Measurements from ENCODE around the gene NAALADL2.

- RRBS = no CpG with 5 or more reads among the region's 8 CpGs
Observed at GRCh38 chr3:172078488-172079181, 39.3 kb downstream of the FNDC3B start.

DNA sequence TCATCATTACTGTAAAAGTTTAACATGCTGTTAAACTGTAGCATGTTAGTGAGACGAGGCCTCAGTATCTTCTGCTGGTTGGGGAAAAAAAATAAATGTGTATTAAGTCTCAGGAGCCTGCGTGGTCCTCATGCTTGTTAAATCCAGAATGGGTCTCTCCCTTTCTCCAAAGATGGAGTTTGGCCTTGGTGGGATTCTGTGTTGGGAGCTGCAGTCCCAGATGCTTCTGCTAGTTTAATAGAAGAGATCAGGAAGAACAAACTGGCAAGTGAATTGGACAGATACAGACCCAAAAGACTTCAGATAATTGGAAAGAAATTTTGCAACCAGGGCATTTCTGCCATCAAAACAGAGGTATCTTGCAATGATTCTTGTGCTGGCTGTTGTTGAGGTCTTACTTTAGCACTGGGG lies 39.8 kb downstream of the FNDC3B start:
- RRBS = no CpG with 5 or more reads among the region's 2 CpGs

DNA sequence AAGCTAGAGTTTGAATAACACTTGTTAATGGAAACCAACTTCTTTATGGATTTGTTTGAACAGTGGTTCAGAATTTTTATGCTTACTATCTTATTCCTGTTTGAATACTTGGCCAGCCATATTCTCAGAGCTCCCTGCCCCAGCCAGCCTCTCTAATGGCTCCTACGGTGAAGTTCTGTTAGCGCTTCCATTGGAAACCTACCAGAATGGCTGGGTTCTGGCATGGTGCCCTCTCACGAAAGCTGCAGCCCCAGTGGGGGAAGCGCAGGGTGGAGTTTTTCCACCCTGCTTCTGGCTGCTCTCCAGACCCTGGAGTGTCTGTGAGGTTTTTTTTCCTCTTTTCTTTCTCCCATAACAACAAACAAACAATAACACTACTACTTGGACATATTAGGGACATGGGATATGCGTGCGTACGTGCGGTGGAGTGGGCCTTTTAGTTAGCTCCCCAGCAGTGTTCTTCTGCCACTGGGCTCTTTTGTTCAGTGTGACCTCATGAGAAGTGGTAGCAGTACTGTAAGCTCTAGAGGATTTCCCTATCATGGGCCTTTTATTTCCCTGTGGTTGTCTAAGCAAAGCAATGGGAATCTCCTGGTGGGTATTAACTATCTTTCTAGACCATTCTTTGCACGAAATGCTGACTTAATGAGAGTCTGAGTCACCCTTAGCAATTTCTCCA lies 161.8 kb downstream of the FNDC3B start:
- RRBS = no CpG with 5 or more reads among the region's 9 CpGs

DNA sequence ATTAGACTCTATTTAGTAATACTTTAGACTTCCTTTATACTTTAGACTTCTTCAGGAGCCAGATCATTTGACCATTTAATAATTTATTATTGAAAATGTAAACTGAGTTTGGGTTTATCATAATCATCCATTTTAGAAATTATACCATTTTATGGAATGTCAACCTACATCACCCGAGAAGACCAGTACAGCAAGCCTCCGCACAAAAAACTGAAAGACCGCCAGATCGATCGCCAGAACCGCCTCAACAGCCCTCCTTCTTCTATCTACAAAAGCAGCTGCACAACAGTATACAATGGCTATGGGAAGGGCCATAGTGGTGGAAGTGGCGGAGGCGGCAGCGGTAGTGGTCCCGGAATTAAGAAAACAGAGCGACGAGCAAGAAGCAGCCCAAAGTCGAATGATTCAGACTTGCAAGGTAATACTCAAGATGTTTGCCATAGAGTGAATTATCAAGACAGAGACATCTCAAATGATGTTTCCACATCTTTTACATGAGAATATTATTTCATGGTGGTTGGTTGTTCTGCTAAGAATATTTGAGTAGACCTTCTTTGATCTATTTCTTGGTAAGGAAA lies 197.0 kb downstream of the GHSR start:
- RRBS = no CpG with 5 or more reads among the region's 13 CpGs

GRCh38 chr3:172256342-172256904 lies 191.8 kb downstream of the GHSR start:
- RRBS = no CpG with 5 or more reads among the region's 1 CpG

DNA sequence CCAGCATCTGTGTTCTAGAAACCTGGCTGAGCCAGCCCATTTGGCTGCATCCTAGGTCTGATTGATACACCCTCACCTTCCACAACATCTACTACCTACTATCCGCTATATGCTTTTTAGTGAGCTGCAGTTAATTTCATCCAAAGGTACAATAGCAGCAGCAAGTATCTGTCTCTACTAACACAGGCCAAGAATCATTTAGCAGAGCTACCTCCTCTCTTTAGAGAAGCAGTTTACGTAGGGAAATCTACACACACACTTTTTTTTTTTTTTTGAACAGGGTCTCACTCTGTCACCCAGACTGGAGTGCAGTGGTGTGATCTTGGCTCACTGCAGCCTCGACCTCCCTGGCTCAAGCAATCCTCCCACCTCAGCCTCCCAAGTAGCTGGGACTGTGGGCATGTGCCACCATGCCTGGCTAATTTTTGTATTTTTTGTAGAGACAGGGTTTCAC lies 181.3 kb downstream of the GHSR start:
- RRBS = no CpG with 5 or more reads among the region's 3 CpGs

DNA sequence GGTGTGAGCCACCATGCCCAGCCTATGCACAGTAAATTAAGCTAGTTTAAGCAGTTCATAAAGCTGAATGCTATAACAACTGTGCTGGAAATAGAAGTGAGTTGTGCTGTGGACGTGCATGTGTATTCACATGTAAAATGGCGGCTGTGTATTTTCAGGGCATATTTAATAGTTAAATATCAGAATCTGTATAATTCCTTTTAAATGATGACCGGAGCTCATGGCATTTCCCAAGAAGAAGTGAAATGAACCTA lies 180.9 kb downstream of the GHSR start:
- RRBS = no CpG with 5 or more reads among the region's 3 CpGs

DNA sequence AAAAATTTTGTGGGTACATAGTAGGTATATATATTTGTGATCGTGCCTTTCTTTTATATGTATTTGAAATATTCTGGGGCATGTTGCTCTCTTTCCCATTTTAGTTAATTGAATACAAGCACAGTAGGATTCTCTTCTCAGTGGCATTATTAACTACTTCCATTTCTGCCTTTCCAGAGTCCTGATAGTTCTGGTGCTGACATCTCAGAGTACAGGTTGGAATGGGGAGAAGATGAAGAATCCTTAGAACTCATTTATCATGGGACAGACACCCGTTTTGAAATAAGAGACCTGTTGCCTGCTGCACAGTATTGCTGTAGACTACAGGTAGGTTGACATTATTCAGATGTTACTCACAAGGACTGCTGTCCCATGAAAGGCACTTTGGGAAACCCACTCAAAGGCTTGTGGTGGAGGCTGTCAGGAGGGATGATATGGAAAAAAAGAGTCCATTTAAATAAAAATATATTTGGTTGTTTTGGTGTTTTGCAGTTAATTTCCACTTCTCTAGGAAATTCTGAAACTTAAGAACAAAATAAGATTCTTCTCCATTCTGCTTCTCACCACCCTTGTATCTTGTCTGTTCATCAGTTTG lies 101.1 kb downstream of the GHSR start:
- RRBS = no CpG with 5 or more reads among the region's 2 CpGs

DNA sequence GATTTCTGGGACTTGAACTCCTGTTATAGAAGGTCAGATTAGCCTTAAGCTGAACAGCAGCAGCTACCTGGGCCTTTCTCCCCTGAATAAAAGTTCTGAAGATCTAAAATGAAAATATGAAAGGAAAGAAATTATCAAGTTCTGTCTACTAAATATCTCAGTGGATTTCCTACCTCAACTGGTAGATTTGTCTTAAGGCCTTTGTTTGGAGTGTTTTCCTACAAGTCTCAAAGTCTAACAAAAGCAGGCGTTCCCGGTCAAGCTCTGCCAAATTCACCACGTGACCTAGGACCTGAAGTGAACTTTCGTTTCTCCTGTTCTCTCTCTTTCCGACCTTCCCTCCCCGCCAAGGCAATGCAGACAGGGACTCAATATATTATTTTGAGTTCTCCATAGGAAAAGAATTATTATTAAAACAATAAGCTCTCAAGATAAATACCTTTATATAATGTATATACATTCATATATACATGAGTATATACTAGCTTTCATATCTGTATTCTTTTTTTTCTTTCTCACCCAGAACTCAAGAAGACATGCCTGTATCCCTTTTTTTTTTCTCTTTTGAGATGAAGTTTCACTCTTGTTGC lies 71.3 kb upstream of the TNFSF10 start:
- RRBS = no CpG with 5 or more reads among the region's 6 CpGs

- RRBS = 2% methylated on average over 13 of the region's 112 CpGs
Observed at GRCh38 chr3:174440625-174441866, 418.1 kb upstream of the NAALADL2 start.

DNA sequence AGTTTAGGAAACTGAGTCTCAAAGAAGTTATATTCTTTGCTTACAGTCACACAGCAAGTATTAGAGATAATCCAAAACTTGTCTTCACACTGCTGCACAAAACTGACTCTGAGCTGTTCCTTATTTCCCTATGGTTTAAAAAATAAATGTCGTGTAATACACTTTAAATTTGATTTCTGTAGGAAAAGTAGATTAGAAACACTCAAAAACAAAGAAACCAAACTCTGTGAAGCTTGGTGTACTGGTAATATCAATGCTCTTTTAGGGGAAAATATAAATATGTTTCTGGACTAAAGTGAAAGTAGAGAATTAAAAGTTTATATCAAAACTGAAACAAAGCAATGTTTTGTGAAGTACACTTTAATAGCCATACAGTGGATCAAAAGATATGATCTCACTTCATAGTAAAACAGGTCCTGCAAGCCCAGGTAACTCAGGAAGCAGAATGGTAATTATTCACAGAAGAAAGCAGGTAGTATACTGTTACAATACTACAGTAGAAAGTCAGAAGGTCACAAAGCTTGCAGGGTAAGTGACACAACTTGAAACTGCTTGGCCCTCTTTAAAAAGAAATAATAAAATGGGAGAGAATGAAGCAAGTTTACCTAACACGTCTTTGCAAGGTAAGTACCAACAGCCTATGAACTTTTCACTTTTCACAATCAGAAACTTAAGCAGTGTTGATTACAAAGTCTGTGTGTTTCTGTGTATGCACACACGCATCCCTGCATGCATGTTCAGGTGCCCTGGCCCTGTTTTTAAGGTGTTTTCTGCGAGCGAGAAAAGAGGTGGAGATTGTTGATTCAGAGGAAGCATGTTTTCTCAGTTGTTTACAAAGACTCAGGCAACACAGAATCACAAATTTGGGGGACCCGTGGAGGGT lies at the start of gene NAALADL2:
TSS of gene NAALADL2 (plus strand) at position 507 of the 883 bp plus-strand sequence.
- RRBS = no CpG with 5 or more reads among the region's 6 CpGs

GRCh38 chr3:176916708-176917306 lies 280.5 kb downstream of the TBL1XR1 start:
- RRBS = no CpG with 5 or more reads among the region's 4 CpGs

DNA sequence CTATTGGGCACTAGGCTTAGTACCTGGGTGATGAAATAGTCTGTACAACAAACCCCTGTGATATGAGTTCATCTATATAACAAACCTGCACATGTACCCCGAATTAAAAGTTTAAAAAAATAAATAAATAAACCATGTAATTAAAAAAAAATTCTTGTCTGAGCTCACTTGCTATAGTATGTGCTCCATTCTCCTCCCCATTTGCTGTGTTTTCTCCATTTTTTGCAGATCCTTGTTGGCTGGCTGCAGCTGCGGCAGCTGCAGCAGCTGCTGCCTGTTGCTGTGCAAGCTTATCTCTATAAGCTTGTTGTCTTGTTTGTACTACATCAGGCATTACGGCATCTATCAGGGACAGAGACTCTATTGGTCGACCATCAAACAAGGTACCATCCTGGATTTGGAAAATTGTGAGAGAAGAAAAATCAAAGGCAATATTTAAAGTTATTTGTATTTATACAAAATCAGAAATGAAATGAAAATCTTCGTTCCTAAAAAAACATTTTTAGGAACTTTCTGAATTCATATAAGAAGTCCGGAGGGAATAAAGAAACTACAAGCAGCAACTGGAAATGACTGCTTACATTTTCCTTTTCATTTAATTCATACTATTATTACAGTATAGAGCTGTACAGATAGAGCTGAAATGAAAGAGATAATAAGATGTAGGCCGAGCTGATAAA lies 145.8 kb downstream of the TBL1XR1 start:
- RRBS = no CpG with 5 or more reads among the region's 7 CpGs

DNA sequence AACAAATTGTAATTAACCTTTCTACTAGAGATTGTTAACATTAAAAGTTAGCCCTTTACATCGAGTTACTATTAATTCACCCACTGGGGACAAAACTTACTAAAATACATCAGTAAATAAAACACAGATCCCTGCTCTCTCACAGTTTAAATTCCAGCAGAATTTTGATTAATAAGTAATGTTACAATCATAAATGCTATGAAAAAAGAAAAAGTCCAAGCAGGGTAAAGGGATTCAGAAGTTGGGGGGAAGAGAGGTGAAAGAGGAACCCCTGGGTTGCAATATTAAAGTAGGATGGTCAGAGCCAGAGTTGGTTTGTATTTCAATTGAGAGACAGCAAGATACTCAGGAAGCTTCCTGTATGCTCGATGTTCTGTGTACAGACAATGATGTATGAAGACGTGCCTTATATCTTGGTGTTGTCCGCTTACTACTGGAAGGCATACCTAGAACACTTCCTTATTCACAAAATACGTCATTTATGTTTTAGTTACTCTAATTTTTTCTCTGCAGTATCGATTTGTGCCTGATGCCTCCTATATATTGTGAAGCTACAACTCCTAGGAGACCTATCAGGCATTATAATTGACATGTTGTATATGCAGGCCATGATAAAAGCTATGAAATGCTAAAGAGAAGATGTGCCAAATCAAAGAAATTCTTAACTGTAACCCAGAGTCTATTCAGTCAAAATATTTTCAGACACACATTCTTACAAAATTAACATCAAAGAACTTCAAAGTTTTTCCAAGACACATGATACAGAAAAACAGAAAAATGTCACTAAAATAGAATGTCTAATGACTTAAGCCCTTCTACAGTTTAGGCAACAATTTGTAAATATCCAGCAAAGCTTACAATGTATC lies 87.5 kb downstream of the TBL1XR1 start:
- RRBS = no CpG with 5 or more reads among the region's 6 CpGs

DNA sequence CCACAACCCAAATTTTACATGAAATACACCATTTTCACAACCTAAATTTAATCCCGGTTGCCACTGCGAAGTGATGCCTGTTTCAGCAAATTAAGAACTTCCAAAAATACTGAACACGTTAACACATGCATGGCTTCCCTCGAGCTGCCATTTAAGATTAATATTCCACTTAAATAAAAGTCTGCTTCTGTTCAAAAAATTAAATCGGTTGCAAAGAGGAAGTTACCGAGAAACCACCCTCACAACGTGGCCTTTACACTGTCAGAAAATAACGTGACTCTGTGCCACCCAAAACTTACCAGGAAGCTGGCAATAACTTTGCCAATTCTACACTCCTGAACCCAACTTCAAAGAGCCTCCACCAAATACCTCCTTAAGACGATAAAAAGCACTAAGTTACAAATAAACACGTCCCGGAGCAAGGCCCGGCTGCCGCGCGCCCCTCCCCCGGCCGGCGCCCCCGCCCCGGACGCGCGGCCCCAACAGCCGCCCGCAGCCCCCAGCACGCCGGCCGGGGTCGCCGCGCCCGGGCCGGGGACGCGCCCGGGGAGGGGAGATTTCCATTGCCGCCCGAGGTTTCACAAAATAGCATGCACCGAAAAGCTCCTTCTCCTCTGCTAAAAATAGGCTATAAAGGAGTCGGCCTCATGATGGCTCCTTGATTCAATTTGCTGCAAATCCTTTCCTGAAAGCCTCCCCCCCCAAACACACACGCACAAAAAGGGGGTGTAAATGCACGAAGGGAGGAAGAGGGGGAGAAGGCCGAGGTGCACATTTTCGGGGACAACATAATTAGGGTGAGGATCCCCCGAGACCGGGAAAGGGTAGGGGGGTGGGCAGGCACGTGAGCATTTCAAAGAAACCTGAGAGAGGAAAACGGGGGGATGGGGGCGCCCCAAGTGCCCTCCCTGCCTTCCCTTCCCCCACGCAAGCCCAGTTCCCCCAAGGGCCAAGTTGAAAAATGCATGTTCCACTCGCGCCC lies 950 bp downstream of the TBL1XR1 start:
- RRBS = 2% methylated on average over 8 of the region's 52 CpGs

- RRBS = no CpG with 5 or more reads among the region's 4 CpGs
Observed at GRCh38 chr3:177237089-177237480, 39.8 kb upstream of the TBL1XR1 start.

- RRBS = no CpG with 5 or more reads among the region's 3 CpGs
Observed at GRCh38 chr3:177279057-177279474, 81.8 kb upstream of the TBL1XR1 start.

GRCh38 chr3:177358980-177359392 lies 161.7 kb upstream of the TBL1XR1 start:
- RRBS = no CpG with 5 or more reads among the region's 21 CpGs